K562 (cell line): Measurements from ENCODE around the genes HIVEP3 and RIMKLA.

GRCh38 chr1:41882006-41882493 is 36.7 kb downstream of the HIVEP3 start:
- RAMPAGE, long total RNA: no peak
- RRBS: no CpG with 5 or more reads among the region's 5 CpGs
PRO-cap:
- standard: no peak
- CoPRO, capped RNA only, 2 experiments: no peak in any of the 2 experiments
- CoPRO, capped and uncapped RNA, 2 experiments: no peak in any of the 2 experiments
- CoPRO, uncapped RNA only, 2 experiments: no peak in any of the 2 experiments
CAGE:
- cytosol, long polyA plus RNA: no peak
- long polyA plus RNA: no peak
- nucleolus, long total RNA: no peak
- nucleus, long polyA plus RNA: no peak

DNA sequence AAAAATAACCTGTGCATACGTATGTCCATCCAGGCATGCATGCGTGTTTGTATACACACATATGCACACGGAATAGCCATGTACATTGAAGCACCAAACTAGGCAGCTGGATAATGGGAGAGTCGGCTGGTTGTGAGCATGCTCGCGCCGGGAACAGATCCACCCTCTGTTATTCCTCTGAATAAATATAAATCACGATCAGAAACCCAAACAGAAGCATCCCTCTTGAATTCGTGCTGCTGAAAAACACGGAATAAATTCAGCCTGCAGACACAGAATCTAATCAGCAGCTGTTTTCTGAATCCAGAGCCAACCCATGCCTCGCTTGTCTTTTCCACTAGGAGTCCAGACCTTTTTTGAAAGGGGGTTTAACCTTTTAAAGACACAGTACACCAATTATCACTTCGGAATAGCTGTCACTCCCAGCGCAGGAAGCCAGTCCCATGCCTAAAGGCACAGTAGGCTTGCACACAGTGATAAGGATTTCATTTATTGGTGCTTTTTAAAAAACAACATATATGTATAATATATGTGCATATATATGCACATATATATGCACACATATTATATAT is at the start of gene HIVEP3:
Gene HIVEP3 (minus strand): TSS at position 352 of the 572 bp plus-strand sequence.
- RAMPAGE, long total RNA: no peak
- RRBS: no CpG with 5 or more reads among the region's 13 CpGs
PRO-cap:
- standard: no peak
- CoPRO, capped RNA only, 2 experiments: no peak in any of the 2 experiments
- CoPRO, capped and uncapped RNA, 2 experiments: no peak in any of the 2 experiments
- CoPRO, uncapped RNA only, 2 experiments: no peak in any of the 2 experiments
CAGE:
- cytosol, long polyA plus RNA: no peak
- long polyA plus RNA: no peak
- nucleolus, long total RNA: no peak
- nucleus, long polyA plus RNA: no peak

- RAMPAGE, long total RNA: no peak
- RRBS: no CpG with 5 or more reads among the region's 8 CpGs
PRO-cap:
- standard: no peak
- CoPRO, capped RNA only, 2 experiments: no peak in any of the 2 experiments
- CoPRO, capped and uncapped RNA, 2 experiments: no peak in any of the 2 experiments
- CoPRO, uncapped RNA only, 2 experiments: no peak in any of the 2 experiments
CAGE:
- cytosol, long polyA plus RNA: no peak
- long polyA plus RNA: no peak
- nucleolus, long total RNA: no peak
- nucleus, long polyA plus RNA: no peak
These were observed 36.8 kb upstream of the HIVEP3 start for GRCh38 chr1:41955287-41956094.

DNA sequence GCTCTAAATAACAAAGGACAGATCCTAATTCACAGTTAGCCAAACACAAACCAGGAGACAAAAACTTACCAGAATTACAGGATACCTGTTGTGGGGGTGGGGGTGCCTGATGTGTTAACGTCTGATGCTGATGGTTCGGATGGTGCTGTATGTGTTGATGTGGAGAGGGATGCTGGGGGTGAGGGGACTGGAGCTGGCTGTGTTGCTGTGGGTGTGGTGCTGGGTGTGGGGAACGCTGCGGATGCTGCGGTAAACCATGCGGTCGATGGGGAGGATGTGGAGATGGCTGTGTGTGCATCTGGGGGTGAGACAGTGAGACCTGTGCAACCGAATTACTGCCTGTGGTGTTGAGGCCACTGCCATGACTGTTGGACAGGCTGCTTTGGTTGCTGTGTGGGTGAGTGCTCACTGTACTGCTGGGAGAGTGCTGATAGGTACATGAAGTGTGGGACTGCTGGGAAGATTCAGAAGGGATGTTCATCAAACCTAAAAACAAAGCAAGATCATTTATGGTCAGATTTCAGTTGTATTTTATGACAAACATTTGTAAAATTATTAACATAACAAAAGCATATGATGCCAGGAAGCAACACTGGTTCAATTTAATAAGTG is 26.8 kb upstream of the GUCA2A start:
- RAMPAGE, long total RNA: no peak
- RRBS: no CpG with 5 or more reads among the region's 8 CpGs
PRO-cap:
- standard: no peak
- CoPRO, capped RNA only, 2 experiments: no peak in any of the 2 experiments
- CoPRO, capped and uncapped RNA, 2 experiments: no peak in any of the 2 experiments
- CoPRO, uncapped RNA only, 2 experiments: no peak in any of the 2 experiments
CAGE:
- cytosol, long polyA plus RNA: no peak
- long polyA plus RNA: no peak
- nucleolus, long total RNA: no peak
- nucleus, long polyA plus RNA: no peak

- RAMPAGE, long total RNA: no peak
- RRBS: no CpG with 5 or more reads among the region's 6 CpGs
PRO-cap:
- standard: no peak
- CoPRO, capped RNA only, 2 experiments: no peak in any of the 2 experiments
- CoPRO, capped and uncapped RNA, 2 experiments: no peak in any of the 2 experiments
- CoPRO, uncapped RNA only, 2 experiments: peak in 1 of 2 experiments; most common minus-strand start chr1:42287795 (in 1)
CAGE:
- cytosol, long polyA plus RNA: no peak
- long polyA plus RNA: no peak
- nucleolus, long total RNA: no peak
- nucleus, long polyA plus RNA: no peak
These were observed 47.3 kb downstream of the FOXJ3 start for GRCh38 chr1:42287684-42288240.

- RAMPAGE, long total RNA: no peak
- RRBS: 12% methylated on average over 77 of the region's 135 CpGs
PRO-cap:
- standard: no peak
- CoPRO, capped RNA only, 2 experiments: no peak in any of the 2 experiments
- CoPRO, capped and uncapped RNA, 2 experiments: no peak in any of the 2 experiments
- CoPRO, uncapped RNA only, 2 experiments: no peak in any of the 2 experiments
CAGE:
- cytosol, long polyA plus RNA: no peak
- long polyA plus RNA: no peak
- nucleolus, long total RNA: no peak
- nucleus, long polyA plus RNA: no peak
These were observed at the start of gene RIMKLA for GRCh38 chr1:42380291-42381325. RIMKLA (plus strand) TSS chr1:42380792.

DNA sequence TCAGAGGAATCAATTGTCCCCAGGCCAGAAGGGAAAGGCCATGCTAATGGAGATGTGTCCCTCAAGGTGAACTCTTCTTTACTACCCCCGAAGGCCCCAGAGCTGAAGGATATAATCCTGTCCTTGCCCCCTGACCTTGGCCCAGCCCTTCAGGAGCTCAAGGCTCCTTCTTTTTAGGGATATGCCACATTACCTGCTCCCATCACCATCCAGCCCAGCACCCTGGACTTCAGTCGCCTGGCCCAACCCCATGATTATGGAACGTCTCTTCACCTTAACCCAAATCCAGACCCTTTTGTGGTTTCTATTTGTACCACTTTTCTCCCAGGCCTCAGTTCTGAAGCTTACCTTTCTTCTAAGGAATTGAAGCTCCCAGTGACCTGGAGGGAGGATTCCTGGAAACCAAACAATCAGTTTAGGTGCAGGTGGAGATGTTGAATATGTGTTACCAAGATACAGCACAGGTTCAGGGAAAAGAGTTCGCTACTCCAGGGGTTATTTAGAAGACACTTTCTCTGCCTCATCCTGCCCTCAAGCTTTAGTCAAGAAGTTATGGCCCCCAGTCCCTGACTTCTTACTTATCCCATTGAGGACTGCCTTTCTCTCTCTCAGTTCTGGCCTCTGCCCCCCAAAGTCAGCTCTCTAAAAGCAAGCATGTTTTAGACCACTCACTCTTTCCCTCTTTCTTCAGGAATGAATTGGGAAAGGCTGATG is 3.2 kb upstream of the ZNF691 start:
- RAMPAGE, long total RNA: no peak
- RRBS: no CpG with 5 or more reads among the region's 4 CpGs
PRO-cap:
- standard: no peak
- CoPRO, capped RNA only, 2 experiments: no peak in any of the 2 experiments
- CoPRO, capped and uncapped RNA, 2 experiments: no peak in any of the 2 experiments
- CoPRO, uncapped RNA only, 2 experiments: peak in 1 of 2 experiments; most common minus-strand start position 552 of the sequence (in 1)
CAGE:
- cytosol, long polyA plus RNA: no peak
- long polyA plus RNA: no peak
- nucleolus, long total RNA: no peak
- nucleus, long polyA plus RNA: no peak

DNA sequence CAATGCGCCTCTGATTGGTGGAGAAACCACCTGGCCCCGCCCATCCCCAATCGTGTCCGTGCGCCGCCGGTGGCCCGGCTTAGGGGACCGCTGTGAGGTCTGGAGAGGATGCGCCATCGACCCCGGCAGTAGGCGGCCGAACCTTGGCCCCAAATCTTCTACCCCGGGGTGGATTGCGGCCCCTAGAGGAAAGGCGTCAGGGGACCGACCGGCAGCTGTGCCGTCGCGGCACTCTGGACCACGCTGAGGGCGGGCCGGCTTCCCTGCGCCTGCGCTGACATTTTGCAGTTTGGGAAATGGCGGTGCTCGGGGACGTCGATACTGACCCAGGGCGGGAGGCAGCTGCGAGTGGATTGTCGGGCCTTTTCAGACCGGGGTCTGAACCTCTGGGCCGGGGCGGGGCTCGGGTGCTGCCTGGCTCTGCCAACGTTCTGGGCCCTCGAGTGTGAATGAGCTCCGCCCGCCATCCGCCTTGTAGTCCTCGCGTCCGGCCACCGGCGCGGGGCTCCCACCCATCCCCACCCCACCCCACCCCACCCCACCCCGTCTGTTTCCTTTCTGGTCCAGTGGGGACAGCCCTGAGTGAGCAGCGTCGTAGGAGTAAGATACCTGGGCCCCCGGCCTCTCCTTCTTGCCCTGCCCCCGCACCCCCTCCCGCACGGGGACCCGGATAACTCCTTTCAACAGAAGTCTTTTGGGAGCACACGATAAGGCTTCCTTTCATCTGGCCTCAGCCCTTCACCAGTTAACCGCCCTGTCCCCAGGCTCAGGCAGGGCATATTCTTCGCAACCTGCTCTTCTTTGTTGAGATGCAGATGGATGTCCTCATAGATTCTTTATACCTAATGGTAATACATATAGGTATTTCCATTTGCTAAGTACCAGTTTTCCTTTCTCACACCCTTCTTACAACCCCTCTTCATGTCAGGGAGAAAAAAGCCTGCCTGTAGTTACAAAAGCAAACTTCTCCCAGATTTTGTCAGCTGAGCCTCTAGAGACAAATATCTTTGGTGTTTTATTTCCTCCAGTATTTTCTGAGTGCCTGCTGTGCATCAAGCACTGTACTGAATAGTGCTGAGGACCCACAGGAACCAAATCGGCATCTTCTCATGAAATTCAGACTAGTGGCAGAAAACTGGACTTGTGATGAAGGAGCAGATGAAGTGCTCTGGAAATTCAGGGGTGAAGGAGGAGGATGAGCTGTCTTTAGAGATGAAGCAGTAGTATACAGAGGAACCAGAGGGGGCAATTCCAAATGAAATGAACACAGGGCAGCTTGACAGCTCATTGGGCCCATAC is 33.8 kb downstream of the SLC2A1 start:
- RAMPAGE, long total RNA: no peak
- RRBS: 3% methylated on average over 16 of the region's 61 CpGs
PRO-cap:
- standard: bidirectional peak, plus-strand start at position 82 of the sequence, minus-strand start outside the sequence; bidirectional peak, plus-strand start at position 723 of the sequence, minus-strand start at position 516 of the sequence; unidirectional peak, minus-strand start at position 1,120 of the sequence
- CoPRO, capped RNA only, 2 experiments: peak in 2 of 2 experiments; most common plus-strand start position 82 of the sequence (in 2); most common minus-strand start position 510 of the sequence (in 1)
- CoPRO, capped and uncapped RNA, 2 experiments: peak in 2 of 2 experiments; most common plus-strand start position 87 of the sequence (in 2); most common minus-strand start position 282 of the sequence (in 1)
- CoPRO, uncapped RNA only, 2 experiments: peak in 2 of 2 experiments; most common plus-strand start position 86 of the sequence (in 1); most common minus-strand start position 476 of the sequence (in 1)
CAGE:
- cytosol, long polyA plus RNA: no peak
- long polyA plus RNA: no peak
- nucleolus, long total RNA: no peak
- nucleus, long polyA plus RNA: no peak

DNA sequence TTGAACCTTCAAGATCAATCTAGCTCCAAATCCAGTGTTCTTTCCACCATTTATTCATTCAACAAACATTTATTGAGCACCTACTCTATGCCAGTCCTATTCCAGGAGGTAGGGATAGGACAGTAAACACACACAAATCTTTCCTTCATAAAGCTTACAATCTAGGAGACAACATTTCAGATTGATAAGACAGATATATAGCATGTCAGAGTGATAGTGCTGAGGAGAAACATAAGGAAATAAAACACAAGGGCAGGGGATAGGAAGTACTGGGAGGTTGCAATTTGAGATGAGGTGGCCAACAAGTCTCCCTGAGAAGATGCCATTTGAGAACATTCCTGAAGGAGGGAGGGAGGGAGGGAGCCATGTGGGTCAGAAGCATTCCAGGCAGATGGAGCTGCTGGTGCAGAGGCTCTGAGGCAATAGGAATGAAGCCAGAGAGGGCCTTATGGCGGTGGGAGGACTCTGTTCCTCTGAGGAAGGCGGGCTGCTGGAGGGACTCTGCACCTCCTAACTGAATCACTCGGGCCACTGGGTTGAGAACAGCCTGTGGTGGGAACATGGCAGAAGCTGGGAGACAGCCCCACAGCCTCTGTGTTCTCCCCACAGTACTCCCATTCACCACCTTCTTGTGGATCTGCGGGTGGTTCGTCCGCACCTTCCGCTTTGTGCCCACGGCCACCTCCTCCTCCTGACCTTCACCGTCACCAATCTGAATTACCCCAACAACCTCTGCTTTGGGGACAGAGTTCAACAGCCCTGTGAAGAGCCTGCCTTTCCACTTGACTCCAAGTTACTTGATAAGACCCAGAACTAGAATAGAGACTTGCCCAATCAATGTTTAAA is 2.6 kb upstream of the TMEM125 start:
- RAMPAGE, long total RNA: no peak
- RRBS: no CpG with 5 or more reads among the region's 9 CpGs
PRO-cap:
- standard: no peak
- CoPRO, capped RNA only, 2 experiments: no peak in any of the 2 experiments
- CoPRO, capped and uncapped RNA, 2 experiments: no peak in any of the 2 experiments
- CoPRO, uncapped RNA only, 2 experiments: no peak in any of the 2 experiments
CAGE:
- cytosol, long polyA plus RNA: no peak
- long polyA plus RNA: no peak
- nucleolus, long total RNA: no peak
- nucleus, long polyA plus RNA: no peak

GRCh38 chr1:43277511-43278060 is 7.8 kb downstream of the C1orf210 start:
- RAMPAGE, long total RNA: no peak
- RRBS: no CpG with 5 or more reads among the region's 9 CpGs
PRO-cap:
- standard: no peak
- CoPRO, capped RNA only, 2 experiments: no peak in any of the 2 experiments
- CoPRO, capped and uncapped RNA, 2 experiments: no peak in any of the 2 experiments
- CoPRO, uncapped RNA only, 2 experiments: no peak in any of the 2 experiments
CAGE:
- cytosol, long polyA plus RNA: no peak
- long polyA plus RNA: no peak
- nucleolus, long total RNA: no peak
- nucleus, long polyA plus RNA: no peak

- RAMPAGE, long total RNA: no peak
- RRBS: 17% methylated on average over 3 of the region's 14 CpGs
PRO-cap:
- standard: bidirectional peak, plus-strand start at chr1:43366416, minus-strand start at chr1:43366349
- CoPRO, capped RNA only, 2 experiments: peak in 2 of 2 experiments; most common plus-strand start chr1:43366455 (in 2); most common minus-strand start chr1:43366346 (in 1)
- CoPRO, capped and uncapped RNA, 2 experiments: no peak in any of the 2 experiments
- CoPRO, uncapped RNA only, 2 experiments: no peak in any of the 2 experiments
CAGE:
- cytosol, long polyA plus RNA: no peak
- long polyA plus RNA: no peak
- nucleolus, long total RNA: no peak
- nucleus, long polyA plus RNA: no peak
These were observed 1.7 kb downstream of the ELOVL1 start for GRCh38 chr1:43365898-43366729.

DNA sequence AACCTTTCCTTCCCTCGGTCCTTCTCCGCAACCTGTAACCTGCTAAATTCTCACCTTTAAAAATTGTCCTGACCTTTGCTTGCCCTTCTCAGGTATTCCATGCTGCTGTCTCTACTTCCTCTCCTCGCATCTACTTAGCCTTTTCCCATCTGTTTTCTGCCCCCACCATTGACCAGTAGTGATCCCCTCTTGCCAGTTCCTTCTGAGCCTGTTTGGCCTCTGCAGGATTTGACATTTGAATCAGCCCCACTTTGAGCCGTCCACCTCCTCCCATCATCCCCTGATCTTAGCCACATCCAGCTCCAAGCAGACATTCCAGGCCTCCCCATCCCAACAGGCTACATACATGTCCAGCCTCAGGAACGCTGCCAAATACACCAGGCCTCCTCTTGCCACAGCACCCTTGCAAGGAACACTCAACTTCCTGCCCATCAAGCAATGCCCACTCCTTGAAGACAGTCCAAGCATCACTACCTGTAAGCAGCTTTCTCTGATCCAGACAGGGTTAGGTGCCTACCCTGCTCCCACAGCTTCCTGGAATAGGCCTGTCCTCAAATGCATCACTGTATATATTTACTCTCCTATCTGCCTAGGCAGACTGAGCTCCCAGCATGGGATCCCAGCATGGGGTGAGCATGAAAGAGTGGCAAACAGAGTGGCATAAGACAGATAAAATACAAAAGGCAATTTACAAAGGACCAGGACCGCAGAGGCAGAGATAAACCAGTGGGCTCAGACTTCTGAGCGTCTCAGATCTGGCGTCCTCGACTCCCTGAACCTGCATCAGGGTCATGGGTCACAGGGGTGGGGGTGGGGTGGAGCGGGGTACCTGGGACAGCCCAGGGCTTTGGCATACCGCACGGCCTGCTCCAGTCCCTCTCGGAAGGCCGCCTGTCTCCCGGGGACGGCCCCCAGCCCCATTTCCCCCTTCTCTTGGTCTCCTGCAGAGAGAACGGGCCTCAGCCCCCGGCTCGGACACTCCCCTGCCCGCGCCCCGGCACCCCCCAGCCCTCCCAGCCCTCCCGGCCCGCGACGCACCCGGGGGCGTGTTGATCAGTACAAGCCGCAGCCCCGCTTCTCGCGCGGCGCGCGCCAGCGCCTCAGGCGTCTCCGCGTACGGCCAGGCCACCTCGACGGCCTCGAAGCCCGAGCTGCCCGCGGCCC is 792 bp downstream of the HYI start:
- RAMPAGE, long total RNA: no peak
- RRBS: 68% methylated on average over 4 of the region's 47 CpGs
PRO-cap:
- standard: no peak
- CoPRO, capped RNA only, 2 experiments: peak in 1 of 2 experiments; most common plus-strand start position 1,056 of the sequence (in 1); most common minus-strand start position 996 of the sequence (in 1)
- CoPRO, capped and uncapped RNA, 2 experiments: no peak in any of the 2 experiments
- CoPRO, uncapped RNA only, 2 experiments: peak in 2 of 2 experiments; most common plus-strand start position 721 of the sequence (in 2); most common minus-strand start position 374 of the sequence (in 1)
CAGE:
- cytosol, long polyA plus RNA: no peak
- long polyA plus RNA: no peak
- nucleolus, long total RNA: no peak
- nucleus, long polyA plus RNA: no peak

DNA sequence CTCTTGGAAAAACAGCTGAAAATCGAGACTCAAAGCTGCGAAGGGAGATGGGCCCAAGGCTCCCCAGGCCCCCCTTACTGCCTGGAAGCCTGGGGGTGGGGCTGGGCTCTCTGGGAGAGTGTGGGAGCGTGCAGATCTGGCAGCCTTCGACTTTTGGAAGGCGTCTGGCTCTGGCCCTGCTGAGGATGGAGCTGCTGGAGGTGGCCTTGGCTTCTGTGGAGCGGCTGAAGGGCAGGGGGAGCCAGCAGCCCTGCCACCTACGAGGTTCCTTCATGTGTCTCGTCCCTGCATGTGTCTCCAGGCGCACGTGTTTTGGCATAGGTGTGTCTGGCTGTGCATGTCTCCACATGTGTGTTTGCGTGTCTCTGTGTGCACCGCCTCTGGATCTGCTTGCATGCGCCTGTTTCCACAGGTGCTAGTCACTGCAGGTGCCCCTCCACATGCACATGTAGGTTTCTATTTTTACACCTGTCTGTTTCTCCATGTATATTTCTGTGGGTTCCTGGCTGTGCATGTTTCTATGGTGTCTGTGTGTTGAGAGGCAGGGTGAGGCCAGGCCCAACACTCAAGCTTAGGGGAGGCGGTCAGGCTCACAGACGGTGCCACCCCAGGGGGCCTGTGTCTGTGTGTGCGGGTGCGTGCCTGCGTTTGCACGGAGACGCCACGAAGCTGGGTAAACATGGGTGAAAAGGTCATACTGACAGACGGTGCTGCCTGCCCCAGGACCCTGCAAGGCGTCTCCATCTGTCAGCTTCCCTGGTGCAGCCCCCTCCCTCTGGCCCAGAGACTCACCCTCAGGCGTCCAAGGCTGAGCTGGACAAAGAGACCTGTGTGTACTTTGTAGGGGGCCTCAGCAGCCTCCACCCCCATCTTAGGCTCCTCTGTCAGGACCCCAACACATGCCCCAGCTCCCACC is 33.7 kb downstream of the PTPRF start:
- RAMPAGE, long total RNA: no peak
- RRBS: no CpG with 5 or more reads among the region's 24 CpGs
PRO-cap:
- standard: no peak
- CoPRO, capped RNA only, 2 experiments: no peak in any of the 2 experiments
- CoPRO, capped and uncapped RNA, 2 experiments: no peak in any of the 2 experiments
- CoPRO, uncapped RNA only, 2 experiments: no peak in any of the 2 experiments
CAGE:
- cytosol, long polyA plus RNA: no peak
- long polyA plus RNA: no peak
- nucleolus, long total RNA: no peak
- nucleus, long polyA plus RNA: no peak

DNA sequence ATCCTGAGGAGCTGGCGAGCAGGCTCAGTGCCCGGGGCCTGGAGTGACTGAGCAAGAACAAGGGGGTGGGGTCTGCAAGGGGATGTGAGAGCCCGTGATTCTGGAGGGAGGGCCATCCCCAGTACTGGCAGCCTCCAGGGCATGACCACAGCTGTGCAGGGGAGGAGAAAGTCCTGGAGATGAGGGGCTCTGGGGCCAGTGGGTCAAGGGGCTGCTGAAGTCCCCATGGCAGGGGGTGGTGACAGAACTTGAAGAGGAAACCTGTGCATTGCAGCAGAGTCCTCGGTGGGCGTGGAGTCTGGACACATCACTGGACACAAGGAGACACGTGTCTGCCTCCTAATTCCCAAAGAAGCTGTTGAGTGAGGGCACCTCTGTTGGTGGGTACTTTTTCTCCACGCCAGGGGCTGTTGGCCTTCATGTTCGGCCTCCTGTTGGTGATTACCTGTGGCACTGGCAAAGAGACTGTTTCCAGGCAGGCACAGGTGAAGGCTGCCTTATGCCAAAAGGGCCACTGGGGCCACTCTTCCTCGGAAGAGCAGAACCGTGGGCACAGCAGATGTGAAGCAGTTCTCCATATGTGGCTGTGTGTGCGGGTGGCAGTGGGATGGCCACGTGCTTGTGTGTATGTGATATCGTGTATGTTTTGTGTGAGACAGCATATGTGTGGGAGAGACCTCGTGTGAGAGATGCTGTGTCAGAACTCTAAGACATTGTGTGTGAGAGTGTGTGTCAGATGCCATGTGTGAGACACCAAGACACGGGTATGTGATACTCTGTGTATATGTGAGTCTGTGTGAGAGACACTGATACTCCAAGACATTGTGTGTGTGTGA is 53.6 kb upstream of the KDM4A start:
- RAMPAGE, long total RNA: no peak
- RRBS: no CpG with 5 or more reads among the region's 15 CpGs
PRO-cap:
- standard: no peak
- CoPRO, capped RNA only, 2 experiments: no peak in any of the 2 experiments
- CoPRO, capped and uncapped RNA, 2 experiments: no peak in any of the 2 experiments
- CoPRO, uncapped RNA only, 2 experiments: no peak in any of the 2 experiments
CAGE:
- cytosol, long polyA plus RNA: no peak
- long polyA plus RNA: no peak
- nucleolus, long total RNA: no peak
- nucleus, long polyA plus RNA: no peak

DNA sequence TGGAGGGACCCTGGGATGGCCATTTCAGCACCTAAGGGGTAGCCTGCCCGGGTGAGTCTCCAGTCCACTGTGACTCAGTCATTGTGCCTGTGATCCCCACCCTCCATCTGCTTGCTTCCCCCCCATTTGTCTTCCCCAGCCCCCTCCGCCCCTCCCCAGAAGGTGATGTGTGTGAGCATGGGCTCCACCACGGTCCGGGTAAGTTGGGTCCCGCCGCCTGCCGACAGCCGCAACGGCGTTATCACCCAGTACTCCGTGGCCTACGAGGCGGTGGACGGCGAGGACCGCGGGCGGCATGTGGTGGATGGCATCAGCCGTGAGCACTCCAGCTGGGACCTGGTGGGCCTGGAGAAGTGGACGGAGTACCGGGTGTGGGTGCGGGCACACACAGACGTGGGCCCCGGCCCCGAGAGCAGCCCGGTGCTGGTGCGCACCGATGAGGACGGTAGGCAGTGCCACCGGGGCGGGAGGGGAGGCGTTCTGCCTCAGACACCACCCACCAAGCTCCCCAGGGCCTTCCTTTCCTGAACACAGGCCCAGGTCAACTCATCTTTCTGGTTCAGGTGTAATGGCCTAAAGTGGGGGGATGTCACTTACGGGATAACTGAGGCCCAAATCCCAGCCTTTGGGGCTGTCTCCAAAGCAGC is 52.2 kb upstream of the KDM4A start:
- RAMPAGE, long total RNA: no peak
- RRBS: 14% methylated on average over 8 of the region's 33 CpGs
PRO-cap:
- standard: no peak
- CoPRO, capped RNA only, 2 experiments: no peak in any of the 2 experiments
- CoPRO, capped and uncapped RNA, 2 experiments: no peak in any of the 2 experiments
- CoPRO, uncapped RNA only, 2 experiments: no peak in any of the 2 experiments
CAGE:
- cytosol, long polyA plus RNA: no peak
- long polyA plus RNA: no peak
- nucleolus, long total RNA: no peak
- nucleus, long polyA plus RNA: no peak

DNA sequence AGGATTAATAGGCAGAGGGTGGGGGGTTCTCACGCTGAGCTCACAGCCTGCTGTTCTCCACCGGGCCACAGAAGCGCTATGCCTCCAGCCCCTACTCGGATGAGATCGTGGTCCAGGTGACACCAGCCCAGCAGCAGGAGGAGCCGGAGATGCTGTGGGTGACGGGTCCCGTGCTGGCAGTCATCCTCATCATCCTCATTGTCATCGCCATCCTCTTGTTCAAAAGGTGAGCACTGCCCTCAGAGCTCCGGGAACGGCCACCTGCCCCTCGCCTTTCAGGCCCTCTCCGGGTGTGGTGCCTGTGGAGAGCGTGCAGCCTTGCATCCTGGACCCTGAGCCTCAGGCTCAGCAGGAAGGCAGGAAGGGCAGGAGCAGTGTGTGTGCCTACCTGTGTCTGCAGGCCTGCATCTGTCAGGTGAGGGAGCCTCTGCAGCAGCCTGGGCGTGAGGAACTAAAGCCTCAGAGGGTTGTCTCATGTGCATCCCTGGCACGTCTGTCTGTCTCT is 43.2 kb upstream of the KDM4A start:
- RAMPAGE, long total RNA: no peak
- RRBS: 6% methylated on average over 5 of the region's 16 CpGs
PRO-cap:
- standard: no peak
- CoPRO, capped RNA only, 2 experiments: no peak in any of the 2 experiments
- CoPRO, capped and uncapped RNA, 2 experiments: no peak in any of the 2 experiments
- CoPRO, uncapped RNA only, 2 experiments: no peak in any of the 2 experiments
CAGE:
- cytosol, long polyA plus RNA: no peak
- long polyA plus RNA: no peak
- nucleolus, long total RNA: no peak
- nucleus, long polyA plus RNA: no peak